Melanocyte of skin (primary cell): Measurements from ENCODE around the genes PARP11 and RAD51AP1.

DNA sequence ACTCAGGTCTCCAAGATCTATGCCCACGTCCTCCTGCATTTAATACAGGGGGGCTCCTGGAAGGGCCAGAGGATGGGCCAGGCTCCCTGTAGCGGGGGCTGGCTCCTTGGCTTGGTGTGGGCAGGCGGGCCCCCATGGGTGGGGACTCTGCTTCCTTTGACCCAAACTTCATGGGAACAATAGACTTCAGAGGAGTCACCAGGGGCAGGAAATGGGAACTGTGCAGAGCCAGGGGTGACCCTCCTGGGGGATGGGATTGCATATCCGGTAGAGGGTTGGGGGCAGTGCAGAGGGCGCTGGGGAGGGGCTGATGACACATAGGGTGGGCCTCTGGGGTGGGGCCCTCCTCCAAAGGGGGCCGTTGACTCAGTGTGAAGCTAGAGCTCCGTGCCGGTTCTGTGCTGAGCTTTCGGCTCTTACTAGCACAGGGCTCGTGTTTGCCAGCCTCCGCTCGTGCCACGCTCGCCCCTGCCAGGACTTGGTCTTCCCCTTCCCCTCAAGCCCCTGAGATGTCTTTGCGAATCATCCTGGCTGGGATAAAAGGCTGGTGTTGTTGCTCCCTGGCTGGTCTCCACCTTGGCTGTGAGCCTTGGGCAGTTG lies 4.7 kb downstream of the TEAD4 start:
- CAGE, long polyA plus RNA, 2 experiments = no peak in any of the 2 experiments

- CAGE, long polyA plus RNA, 2 experiments = no peak in any of the 2 experiments
Observed at GRCh38 chr12:2998522-2999300, 39.5 kb downstream of the TEAD4 start.

GRCh38 chr12:3091755-3092376 lies 14.7 kb downstream of the TSPAN9 start:
- CAGE, long polyA plus RNA, 2 experiments = no peak in any of the 2 experiments

- CAGE, long polyA plus RNA, 2 experiments = no peak in any of the 2 experiments
Observed at GRCh38 chr12:3103772-3104444, 26.7 kb downstream of the TSPAN9 start.

- CAGE, long polyA plus RNA, 2 experiments = no peak in any of the 2 experiments
Observed at GRCh38 chr12:3205778-3206631, 128.8 kb downstream of the TSPAN9 start.

DNA sequence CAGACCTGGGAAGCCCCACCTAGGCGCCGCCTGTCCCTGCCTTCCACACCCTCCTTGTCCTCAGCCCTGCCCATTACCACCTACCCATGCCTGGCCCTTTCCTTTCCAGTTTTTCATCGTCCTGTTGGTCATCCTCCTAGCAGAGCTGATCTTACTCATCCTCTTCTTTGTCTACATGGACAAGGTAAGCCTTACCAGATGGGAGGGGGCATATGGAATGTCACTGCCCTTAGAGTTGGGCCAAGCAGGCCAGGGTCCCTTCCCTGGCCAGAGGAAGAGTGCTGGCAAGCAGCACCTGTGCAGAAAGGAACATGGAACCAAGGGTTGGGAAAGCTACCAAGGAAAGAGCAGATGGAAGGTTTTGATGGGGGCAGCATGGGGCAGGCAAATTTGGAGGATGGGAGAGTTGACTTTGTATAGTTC lies 201.7 kb downstream of the TSPAN9 start:
- CAGE, long polyA plus RNA, 2 experiments = no peak in any of the 2 experiments

GRCh38 chr12:3674173-3674508 lies 78.8 kb downstream of the CRACR2A start:
- CAGE, long polyA plus RNA, 2 experiments = no peak in any of the 2 experiments

GRCh38 chr12:3678944-3679484 lies 73.9 kb downstream of the CRACR2A start:
- CAGE, long polyA plus RNA, 2 experiments = no peak in any of the 2 experiments

GRCh38 chr12:3732635-3733481 lies 20.1 kb downstream of the CRACR2A start:
- CAGE, long polyA plus RNA, 2 experiments = no peak in any of the 2 experiments

GRCh38 chr12:3873032-3873648 lies at the start of gene PARP11:
Gene PARP11, minus strand, starts transcription at chr12:3873399.
- CAGE, long polyA plus RNA, 2 experiments = no peak in any of the 2 experiments

- CAGE, long polyA plus RNA, 2 experiments = no peak in any of the 2 experiments
Observed at GRCh38 chr12:3950722-3951017, 77.5 kb upstream of the PARP11 start.

DNA sequence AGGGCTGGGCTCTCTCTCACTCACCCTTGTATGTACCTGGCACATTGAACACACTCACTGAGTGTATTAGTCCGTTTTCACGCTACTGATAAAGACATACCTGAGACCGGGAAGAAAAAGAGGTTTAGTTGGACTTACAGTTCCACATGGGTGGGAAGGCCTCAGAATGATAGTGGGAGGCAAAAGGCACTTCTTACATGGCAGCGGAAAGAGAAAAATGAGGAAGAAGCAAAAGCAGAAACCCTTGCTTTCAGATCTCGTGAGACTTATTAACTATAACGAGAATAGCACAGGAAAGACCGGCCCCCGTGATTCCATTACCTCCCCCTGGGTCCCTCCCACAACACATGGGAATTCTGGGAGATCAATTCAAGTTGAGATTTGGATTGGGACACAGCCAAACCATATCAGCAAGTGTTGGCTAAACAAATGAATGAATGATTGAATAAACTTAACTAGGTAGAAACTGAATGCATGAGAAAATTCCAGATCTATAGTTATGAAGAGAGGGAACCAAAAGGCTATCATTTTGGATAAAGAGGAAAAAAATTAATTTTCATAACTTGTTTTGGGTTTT lies 85.3 kb upstream of the PARP11 start:
- CAGE, long polyA plus RNA, 2 experiments = no peak in any of the 2 experiments

DNA sequence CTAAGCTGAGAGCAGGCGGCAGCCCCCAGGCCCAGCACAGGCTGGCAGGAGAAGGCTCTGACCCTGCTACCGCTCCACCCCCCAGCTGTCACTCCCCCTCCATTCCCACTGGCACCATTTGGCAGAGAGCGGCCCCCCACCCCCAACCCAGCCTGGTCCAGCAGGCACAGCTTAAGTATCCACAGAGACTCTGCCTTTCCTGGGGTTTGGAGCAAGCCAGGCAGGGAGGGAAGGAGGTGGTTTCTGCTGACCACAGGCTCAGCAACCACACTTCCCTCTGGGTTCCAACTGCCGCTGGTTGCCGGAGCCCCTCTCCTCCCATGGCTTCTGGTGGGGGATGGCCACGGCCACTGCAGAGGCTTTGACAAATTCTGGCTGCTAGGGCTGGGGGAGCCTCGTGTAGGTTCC lies 30.5 kb upstream of the CCND2 start:
- CAGE, long polyA plus RNA, 2 experiments = no peak in any of the 2 experiments

GRCh38 chr12:4271536-4272139 lies 1.9 kb upstream of the CCND2 start:
- CAGE, long polyA plus RNA, 2 experiments = no peak in any of the 2 experiments

DNA sequence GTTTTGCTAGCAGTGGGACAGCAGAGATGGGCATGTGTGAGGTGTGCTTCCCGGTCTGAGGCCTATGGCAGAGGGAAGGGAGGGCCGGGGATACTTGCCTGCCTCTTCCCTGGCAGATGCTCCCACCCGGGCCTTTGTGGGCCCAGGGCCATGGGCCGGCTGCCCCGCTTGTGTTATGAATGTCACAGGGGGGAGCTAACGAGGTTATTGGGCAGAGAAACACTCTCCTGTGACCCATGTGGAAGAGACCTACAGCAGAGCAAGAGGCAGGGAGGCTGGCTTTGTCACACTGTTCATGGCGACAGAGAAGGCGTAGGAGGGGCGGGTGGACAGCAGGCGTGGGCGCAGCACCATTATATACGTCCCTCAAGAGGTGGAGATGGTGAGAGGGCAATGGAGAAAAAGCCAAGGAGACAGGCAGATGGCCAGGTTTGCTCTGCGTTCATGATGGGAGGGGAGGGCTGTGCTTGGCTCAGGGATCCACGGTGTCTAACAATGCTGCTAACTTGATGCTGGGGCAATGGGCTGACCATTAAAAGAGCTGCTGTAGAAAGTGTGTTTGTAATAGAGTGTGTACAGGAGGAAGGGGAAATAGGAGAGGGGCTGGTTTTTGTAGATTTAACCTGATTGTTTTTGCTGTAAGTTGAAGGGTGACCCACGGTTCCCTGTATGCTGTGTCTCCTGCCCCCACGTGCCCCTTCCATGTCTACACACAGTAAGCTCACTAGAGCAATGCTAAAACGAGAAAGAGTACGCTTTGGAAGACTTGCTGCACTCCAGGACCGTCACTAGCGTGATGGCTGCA lies 13.4 kb downstream of the CCND2 start:
- CAGE, long polyA plus RNA, 2 experiments = no peak in any of the 2 experiments

DNA sequence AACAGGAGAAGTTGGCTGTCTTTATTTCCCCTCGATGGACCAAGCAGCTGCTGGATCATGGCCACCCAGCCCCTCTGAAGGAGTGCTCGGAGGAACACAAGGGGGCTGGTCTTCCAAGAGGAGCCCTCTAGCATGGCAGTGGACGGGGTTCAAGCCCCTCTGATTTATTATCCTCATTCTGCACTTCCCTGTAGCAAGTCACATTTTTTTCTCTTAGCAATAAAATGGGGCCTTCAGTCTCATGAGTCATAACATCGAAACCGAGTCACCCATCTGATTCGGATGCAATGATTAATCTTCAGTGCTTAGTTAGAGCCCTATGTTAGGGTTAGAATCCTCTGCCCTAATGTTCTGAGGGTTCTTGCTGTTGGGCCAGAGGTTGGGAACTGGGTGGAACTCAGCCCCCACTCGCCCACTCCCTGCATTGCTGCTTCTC lies 14.2 kb downstream of the CCND2 start:
- CAGE, long polyA plus RNA, 2 experiments = no peak in any of the 2 experiments

- CAGE, long polyA plus RNA, 2 experiments = start-site peak on the plus strand in 2 of 2 experiments, at chr12:4538890-4538932 at its widest, 36 to 45 reads per replicate
Observed at GRCh38 chr12:4538651-4539286, at the start of gene RAD51AP1. Gene RAD51AP1, plus strand, starts transcription at chr12:4538890.

DNA sequence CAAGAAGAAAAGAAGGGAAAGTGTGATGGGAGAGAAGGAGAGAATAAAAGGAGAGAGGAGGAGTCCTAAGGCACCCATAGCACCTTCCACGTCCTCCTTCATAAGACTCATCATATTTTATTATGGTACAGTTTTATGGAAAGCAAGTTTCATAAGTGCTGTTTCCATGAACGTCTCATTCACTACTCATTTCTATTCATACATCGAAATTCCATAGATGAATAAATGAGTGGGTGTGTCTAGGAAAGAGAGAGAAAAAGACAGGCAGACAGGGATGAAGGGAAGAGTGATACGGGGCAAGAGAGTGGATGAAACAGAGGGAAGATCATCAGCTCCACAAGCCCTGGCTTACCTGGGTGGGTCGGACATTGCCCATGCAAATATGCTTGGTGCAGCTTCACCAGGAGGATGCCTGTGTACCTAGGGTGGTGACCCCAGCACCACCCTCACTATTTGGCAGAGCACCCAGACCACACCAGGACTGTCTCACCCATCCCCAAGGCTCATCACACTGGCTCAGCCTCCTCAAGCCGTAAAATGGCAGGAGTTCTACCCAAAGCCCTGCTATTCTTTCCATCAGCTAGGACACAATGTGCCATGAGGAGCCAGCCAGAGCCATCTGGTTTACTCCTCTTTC lies 2.9 kb downstream of the GALNT8 start:
- CAGE, long polyA plus RNA, 2 experiments = no peak in any of the 2 experiments

- CAGE, long polyA plus RNA, 2 experiments = no peak in any of the 2 experiments
Observed at GRCh38 chr12:4911001-4911350, 1.3 kb downstream of the KCNA1 start.

DNA sequence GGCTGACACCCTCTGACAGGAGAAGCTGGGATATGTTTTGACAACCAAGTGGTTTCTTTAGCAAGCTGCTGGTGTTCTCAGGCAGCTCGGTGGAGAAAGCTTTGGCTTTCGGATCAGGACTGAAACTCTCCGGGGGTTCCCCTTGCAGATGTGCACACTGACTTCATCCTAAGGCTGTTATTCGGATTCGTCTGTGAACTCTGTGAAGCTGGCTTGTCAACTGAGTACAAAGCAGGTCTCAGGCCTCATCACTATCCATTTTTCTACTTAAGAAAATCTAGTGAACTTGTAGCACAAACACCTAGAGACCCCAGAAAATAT lies 15.8 kb downstream of the KCNA5 start:
- CAGE, long polyA plus RNA, 2 experiments = no peak in any of the 2 experiments